Sciatic nerve (tissue), 1 donor: ENCODE measurements around a stretch of chr11.

DNA sequence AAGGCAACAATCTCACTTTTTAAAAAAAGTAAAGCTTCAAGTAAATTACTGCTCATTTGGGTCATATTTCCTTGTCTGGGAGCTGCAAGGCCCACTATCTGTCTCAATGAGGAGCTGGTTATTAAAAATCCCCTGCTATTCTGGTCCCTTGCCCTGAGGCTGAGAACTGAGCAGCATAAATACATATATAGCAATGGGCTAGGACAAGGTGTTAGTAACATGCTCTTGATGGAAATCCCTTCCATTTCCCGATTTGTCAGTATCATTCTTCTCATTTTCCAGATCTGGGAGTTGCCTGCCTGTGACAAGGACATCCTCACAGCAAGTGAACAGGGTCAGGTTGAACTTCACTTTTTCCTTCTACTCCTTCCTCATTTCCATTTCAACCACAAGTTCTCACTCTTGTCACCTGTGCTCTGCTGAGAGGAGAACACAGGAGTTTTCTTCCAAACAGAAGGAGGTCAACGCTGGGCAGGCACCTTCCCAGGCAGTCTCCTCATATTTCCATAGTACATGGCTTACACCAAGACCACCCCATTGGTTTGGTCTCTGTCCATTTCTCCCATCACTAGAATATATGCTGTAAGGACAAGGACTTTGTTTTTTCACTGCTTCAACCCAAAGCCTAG, 119.1 kb downstream of the ETS1 start:
- PRO-cap, result no peak

DNA sequence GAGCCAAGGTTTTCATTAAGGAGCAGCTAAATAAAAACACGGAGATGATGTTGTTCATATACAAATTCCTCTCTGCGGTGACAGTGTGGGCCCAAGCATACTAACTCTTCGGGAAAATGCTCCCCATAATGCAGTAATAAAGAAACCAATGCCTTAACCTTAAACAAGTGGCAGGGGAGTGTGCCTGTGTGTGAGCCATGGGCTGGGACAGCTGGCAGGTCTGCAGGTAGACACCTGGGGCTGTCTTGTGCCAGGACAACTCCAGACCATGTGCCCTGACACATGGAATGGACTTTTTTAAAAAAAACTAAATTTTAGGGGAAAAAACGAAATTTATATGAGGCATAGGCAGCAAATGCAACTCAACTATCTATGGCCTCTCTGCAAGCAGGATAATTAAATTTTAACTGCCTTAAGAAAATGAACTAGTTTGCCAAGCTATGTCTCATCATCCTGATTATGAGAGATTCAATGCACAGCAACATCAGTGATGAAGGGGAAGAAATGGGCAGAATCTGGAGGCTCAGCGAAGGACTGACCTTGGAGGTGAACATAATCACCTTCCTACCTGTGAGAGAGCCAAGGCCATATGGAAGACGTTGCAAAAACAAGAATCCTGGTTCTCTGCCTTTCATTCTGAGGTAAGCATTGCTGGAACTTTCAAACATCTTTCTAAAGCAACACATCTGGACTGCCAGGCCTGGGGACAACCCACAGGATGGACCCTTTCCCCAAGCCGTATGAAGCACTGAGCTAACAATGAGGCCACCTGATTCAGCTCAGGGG, 70.7 kb downstream of the ETS1 start:
- PRO-cap, result no peak

DNA sequence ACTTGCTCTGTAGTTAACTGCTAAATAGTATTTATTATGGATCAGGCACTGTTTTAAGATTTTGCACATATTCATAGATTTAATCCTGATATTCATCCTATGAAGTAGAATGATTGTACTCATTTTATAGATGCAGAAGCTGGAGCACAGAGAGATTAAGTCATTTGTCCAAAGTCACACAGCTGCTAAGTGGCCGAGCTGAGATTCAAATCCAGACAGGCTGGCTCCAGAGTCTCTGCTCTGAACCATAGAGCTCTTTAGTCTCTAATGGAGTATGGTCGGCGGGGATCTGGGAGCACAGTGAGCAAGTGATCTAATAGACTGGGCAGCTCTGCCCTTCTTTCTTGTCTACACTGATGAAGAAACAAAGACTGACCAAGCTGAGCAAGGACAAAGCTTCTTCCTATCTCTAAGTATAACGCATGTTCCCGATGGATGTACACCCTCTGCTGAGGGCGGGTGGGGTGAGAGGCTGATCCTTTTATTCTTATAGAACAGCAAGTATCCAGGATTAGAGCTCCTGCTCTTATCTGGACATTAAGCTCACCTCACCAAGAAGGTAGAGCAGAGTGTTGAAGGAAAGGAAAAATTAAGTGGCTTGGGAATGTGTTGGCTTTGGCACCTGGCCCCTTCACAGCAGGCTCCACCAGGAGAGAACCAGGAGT, 68.8 kb downstream of the ETS1 start:
- PRO-cap, result no peak

GRCh38 chr11:128538345-128538730, 49.0 kb downstream of the ETS1 start:
- PRO-cap, result no peak

DNA sequence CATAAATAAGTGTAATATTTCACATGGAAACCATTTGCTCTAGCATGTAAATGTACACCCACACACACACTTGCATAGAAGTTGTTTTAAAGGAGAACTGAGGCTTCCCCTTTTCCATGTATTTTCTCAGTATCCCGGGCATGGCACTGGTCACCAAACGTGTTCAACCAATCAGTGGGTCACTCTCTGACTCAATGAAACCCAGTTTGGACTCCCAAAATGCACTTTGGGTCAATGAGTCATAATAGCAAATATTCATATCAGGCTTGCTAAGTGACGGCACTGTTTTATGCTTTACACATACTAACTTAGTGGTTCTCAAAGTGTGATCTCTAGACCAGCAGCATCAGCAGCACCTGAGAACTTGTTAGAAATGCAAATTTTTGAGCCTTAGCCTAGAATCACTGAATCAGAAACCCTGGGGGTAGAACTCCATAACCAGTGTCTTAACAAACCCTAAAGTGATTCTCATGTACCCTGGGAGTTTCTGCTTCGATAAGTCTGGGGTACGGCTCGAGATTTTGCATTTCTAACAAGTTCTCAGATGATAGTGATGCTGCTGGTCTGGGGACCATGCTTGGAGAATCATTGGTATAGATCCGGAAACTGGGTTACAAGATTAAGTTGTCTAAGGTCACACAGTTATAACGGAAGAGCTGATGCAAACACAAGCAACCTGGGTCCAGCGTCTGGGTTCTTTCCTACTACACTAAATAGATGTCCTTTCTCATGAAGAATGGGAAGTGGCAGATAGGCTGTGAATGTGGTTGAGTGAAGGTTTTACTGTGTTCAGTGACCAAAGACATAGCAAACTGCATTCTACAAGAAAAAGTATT, 35.6 kb downstream of the ETS1 start:
- PRO-cap, result no peak

DNA sequence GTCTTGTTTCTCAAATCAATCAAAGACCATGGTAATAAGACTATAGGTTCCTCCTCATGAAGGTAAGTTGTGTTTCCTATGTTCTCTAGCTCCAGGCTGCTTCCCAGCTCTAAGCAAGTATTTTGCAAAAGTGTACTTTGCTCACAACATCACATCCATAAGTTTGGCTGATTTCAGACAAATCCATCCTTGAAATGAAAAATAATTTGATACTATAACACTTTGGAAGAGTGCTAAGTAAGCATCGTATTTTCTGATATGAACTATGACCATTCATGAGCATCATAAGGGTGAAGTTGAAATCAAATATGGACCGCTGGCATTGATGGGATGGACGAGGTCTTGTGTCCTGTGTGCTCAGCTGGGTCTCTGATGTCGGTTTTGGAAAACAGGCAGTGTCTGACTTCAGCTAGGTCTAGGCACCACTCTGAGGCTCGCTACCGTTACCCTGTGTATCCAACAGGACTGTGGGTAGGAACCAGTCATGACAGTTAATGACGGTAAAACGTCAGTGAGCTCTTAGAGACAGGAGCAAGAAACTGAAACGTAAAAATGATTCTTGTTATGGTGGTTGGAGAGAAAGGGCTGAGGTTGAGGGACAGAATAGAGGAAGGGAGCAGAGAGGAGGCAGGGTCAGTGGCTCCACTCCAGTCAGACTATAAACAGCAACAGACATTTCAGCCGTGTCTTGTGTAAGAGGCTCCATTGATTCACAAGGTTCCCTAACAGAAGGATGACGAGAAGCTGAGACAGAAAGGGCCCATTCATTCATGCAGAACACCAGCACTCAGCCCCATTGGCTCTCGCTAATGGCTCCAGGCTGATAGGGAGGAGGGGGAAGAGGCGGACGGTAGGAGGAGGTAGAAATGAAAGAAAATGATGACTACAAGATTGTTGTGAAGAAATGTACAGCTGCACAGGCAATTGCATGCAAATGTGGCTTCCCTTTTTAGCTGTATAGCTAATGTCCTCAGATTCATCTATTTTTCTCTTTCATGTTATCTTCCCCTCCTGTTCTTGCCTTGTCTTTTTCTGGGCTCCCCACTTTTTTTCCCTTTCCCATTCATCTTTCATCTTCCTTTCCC, 34.6 kb downstream of the ETS1 start:
- PRO-cap, result bidirectional peak, plus-strand start at position 818 of the sequence, minus-strand start at position 660 of the sequence

GRCh38 chr11:128621277-128622674, 34.4 kb upstream of the ETS1 start:
- PRO-cap, result unidirectional peak, minus-strand start at chr11:128622196

DNA sequence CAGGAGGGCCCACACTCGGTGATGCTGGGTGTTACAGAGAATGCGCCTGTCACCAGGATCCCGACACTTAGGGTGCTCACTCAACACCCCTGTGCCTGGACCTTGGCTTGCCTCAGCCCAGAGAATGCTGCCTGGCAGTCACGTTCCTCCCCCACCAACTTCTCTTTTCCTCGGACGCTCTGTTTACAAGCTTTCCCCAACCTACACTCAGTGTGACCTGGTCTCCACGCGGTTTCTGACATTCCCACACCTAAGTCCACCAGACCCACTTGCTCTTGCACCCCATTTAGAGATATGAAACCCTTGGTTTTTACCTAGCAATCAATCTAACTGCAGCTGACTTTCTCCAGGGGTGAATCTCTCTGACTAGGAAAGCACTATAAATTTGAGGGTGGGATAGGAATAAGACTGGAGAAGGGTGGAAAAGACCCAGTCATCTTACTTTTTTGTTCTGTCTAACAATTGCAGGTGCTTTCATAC, 38.1 kb upstream of the ETS1 start:
- PRO-cap, result no peak

GRCh38 chr11:128684796-128685481, 8.9 kb upstream of the FLI1 start:
- PRO-cap, result no peak

GRCh38 chr11:128687208-128687881, 6.5 kb upstream of the FLI1 start:
- PRO-cap, result unidirectional peak, plus-strand start at chr11:128687491; bidirectional peak, plus-strand start at chr11:128687660, minus-strand start at chr11:128687512

DNA sequence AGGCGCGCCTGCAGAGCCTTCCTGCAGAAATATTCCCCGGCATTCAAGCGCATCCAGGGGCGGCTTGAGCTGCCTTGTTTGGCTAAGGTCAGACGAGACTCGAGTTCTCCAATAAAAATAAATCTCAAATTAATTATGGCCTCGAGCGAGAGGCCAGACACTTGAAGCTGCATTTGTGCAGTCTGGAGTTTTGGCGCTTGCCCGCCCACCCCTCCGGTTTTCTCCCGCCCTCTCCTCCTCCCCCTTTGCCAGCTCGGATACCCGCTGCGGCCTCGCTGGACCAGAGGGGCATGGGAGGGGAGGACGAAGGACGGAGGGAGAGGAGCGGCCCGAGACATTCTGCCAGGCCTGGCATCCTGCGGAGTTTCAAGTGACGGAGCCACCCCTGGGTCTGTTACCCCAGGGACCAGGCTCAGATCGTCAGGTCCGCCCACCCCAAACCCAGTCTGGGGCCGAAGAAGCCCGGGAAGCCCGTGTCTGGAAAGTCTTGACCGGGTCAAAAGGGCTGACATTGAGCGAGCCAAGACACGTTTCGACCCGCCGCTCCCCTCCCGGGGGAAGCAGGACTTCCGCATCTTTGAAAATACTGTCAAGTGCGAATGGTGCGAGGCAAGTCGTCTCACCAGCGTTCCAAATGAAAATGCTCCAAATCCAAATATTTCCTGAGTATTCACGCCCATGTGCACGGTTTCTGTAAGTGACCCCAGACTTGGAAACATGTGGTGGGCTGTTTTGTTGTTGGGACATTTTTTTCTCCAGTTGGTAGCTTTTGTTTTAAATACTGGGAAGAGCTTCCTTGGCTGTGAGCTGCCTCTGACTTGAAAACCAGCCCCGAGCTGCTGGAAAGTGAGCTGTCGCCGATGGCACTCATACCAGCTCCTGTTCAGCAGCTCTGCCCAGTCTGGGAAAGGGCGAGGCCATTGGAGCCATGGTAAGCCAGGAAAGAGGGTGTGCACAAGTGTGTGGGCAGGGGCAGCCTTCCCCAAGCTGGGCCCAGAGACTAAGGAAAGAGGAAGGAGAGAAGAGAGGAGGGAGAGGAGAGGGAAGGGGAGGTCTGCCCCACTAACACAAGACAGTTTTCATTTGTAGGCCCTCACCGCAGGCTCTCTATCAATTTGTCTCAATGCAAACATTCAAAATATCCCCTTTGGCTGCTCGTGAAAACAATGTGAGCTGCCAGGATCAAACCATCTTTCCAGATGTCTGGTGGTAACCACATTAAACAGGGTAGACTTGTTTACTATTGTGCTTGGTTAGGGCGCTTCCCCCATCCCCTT, 3.4 kb upstream of the FLI1 start:
- PRO-cap, result bidirectional peak, plus-strand start at position 586 of the sequence, minus-strand start at position 560 of the sequence; bidirectional peak, plus-strand start at position 1,026 of the sequence, minus-strand start at position 906 of the sequence

DNA sequence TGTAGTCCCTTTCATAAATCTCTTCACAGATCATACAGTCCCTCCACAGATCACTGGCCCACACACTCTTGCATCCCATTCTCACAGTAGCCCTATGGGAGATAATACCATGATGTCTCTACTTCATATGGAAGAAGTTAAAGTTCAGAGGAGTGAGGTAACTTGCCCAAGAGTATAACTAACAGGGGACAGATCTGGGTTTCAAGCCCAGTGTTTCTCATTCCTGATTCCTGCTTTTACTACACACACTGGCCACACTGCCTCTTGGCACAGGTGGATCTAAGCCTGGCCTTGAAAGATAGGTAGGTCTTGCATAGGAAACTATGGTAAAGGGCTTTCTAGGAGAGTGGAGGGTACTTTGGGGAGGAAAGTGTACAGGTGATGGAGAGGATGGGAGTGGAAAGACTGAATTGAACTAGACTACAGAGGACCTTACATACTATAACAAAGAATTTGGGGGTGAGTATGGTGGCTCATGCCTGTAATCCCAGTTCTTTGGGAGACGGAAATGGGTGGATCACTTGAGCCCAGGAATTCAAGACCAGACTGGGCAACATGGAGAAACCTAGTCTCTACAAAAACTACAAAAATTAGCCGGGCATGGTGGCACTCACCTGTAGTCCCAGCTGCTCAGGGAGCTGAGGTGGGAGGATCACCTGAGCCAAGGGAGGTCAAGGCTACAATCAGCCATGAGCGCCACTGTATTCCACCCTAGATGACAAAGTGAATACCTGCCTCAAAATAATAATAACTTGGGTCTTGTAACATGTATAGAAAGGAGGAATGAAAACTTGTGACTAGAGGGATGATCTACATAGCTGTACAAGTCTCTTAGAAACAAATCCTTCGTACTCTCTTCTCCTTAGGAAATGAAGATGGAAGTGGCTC, 6.5 kb downstream of the FLI1 start:
- PRO-cap, result no peak

- PRO-cap, result no peak
Observed at GRCh38 chr11:128730706-128731473, 37.0 kb downstream of the FLI1 start.

- PRO-cap, result no peak
Observed at GRCh38 chr11:128811179-128811714, 55.8 kb downstream of the KCNJ1 start.

DNA sequence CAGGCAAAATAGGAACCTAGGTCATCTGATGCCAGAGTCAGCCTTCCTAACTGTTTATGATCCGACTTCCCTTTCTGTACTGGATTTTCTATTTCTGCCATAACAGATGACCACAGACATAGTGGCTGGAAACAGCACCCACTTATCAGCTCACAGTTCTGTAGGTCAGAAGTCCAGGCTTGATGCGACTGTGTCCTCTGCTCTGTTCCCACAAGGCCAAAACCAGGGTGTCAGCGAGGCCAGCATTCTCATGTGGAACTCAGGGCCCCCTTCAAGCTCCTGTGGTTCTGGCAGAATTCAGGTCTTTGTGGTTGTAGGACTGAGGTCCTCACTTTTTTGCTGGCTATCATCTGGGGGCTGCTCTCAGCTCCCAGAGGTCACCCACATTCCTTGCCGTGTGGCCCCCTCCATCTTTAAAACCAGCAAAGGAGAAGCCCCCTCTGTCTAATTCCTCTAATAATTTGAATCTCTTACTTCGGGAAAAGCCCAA, 15.1 kb downstream of the KCNJ5 start:
- PRO-cap, result no peak

GRCh38 chr11:128936556-128937144, 6.0 kb downstream of the TP53AIP1 start:
- PRO-cap, result no peak

DNA sequence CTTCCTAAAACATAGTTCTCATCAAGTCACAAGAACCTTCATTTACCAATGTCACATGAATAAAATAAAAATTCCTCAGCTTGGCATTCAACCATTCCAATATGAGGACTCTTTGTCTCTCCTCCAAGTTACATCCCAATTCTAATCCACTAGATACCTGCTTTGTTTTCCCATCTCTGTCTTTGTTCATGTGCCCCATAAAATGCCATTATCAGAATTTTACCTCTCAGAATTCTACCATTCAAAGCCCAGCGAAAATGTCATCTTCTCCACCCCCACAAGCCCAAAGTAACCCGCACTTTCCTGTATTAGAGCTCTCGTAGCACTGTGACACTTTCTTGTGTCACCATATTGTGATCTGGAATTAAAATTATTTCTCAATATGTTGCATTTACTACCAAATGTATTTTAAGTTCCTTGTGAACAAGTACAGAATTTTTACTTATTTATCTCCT, 51.5 kb upstream of the ARHGAP32 start:
- PRO-cap, result no peak

DNA sequence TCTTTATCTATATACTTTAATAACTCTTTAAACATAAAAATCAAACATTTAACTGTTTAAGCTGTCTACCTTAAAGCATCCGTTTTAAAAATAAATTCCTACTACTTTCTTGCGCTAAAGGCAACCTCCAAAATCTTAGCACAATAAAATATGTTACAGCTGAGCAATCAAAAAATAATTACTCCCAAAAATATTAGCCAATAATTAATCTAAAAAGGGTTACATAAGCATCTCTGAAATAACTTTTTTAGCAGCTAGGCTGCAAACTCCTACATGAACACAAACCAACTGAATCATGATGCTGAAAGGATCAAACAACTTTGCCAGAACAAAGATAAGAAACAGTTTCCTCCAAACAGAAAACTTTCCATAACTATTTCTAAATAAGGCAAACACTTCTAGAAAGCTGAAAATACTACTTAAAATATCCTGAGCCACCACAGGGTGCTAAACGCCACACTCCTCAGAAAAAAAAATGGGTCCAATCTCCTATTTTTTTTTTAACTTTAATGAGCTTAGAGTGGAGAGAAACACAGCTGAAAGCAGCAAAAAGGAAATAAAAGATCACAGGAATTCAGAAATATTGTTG, 68.6 kb upstream of the ARHGAP32 start:
- PRO-cap, result no peak

- PRO-cap, result no peak
Observed at GRCh38 chr11:129275750-129276351, 83.7 kb upstream of the ARHGAP32 start.

DNA sequence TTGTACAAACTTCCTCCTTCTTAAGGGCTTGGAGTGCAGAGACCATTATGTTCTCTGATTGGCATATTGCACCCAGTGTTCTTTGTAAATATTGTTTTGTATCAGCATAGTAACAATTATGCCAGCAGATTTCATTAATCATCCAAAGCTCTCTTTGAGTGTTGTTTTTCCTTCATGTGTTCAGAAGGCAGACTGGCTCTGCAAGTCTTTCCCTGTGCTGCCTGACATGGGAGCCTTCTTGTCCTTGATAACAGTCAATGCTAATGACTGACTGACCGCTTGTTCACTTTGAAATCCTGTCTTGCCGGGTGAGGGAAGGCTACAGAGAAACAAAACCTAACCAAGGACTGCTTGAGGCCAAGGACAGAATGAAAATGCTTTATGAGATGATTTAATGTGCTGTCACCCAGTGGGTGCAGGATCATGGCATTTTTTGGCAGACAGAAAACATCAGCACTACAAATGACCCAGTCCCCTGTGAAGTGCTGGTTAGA, 6.6 kb upstream of the BARX2 start:
- PRO-cap, result no peak